Caco-2 (cell line): ENCODE measurements around a stretch of chr1.

DNA sequence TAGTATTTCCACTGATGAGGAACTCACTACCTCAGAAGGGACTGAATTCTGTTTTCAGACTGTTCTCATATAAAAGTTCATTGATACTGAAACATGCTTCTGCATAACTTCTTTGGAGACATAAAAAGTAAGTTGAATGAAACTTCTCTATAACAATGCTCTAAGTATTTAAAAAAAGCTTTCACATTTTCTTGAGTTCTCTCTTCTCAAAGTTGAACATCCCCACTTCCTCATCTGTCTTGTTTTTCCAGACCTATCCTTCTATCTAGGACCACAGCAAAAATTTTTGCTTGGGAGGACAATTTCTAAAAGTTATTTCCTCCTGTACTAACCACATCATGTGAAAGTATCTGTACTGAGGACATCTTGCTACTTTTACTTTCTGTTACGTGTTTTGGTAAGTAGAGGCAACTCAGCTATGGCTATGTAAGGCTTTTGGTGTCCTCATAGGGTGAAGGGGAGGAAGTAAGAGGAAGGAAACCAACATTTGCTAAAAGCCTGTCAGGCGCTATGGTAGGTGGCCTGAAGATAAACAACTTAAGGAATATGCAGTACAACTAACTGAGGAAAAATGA is 64.1 kb downstream of the USP24 start:
- PRO-cap: no peak
- RRBS: no CpG with 5 or more reads among the region's 2 CpGs

DNA sequence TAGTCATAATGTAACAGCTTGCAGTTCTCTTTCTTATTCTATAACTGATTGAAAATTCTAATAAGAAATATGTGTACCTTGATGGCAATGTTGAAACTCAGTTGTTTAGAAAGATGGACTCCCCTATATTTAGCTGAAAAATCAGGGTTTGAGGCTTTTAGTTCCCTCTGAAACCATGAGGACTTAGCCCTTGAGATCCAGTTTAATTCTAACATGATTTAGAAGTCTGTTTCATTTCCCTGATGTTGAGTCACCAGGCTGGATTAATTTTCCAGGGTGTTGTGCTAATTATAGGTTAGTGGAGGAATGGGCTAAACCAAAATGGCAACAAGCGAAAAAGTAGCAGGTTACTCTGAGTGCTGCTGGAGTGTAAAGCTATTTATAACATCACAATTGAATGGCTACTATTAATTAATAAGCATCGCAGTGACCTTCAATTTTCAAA is 15.4 kb upstream of the USP24 start:
- PRO-cap: no peak
- RRBS: no CpG with 5 or more reads among the region's 2 CpGs

GRCh38 chr1:55584693-55585328 is 369.6 kb upstream of the USP24 start:
- PRO-cap: no peak
- RRBS: no CpG with 5 or more reads among the region's 2 CpGs

- PRO-cap: no peak
- RRBS: no CpG with 5 or more reads among the region's 6 CpGs
These were observed 439.6 kb upstream of the USP24 start for GRCh38 chr1:55654699-55655131.

GRCh38 chr1:56331721-56332768 is 247.3 kb downstream of the PLPP3 start:
- PRO-cap: no peak
- RRBS: no CpG with 5 or more reads among the region's 15 CpGs

- PRO-cap: no peak
- RRBS: no CpG with 5 or more reads among the region's 4 CpGs
These were observed 117.3 kb downstream of the PLPP3 start for GRCh38 chr1:56461940-56462660.

- PRO-cap: no peak
- RRBS: no CpG with 5 or more reads among the region's 8 CpGs
These were observed 105.6 kb downstream of the PLPP3 start for GRCh38 chr1:56473426-56474562.

DNA sequence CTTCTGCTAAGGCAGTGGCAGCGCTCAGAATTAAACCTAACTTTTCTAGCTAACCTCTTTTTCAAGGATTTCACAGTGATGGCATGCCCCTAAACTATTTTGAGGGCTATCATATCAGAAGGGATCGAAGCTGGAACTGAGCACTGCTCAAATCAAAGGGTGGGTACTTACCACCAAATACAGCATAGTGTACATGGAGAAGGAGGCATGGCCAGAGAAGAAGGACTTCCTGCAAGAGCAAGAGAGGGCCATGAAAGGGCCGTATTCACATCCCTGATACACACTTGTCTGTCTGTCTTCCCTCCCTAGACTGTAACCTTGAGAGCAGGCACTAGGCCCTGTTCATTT is 55.7 kb downstream of the PLPP3 start:
- PRO-cap: no peak
- RRBS: no CpG with 5 or more reads among the region's 3 CpGs

- PRO-cap: no peak
- RRBS: no CpG with 5 or more reads among the region's 3 CpGs
These were observed 50.1 kb downstream of the PLPP3 start for GRCh38 chr1:56529246-56529602.

DNA sequence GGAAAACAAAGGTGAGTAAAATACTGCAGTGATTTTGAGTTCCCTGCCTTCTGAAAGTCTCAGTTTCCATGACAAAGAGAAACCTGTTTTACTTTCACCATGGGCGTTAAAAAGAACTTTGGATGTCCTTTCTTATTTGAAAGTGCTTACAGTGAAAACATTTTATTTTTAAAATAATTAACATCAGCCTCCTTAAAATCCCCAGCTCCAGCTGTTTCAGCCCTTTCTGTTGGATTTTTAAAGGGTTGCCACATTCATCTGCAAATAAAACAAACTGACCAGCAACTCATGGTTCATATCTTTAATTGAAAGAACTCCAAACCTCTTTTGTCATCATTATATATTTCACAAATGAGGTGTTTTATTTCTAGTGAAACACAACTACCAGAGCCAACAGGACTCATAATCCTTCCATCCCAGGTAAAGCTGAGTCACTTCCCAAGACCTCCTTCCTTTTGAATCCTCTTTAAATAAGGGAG is 35.3 kb downstream of the PLPP3 start:
- PRO-cap: no peak
- RRBS: no CpG with 5 or more reads among the region's 1 CpG

- PRO-cap: no peak
- RRBS: no CpG with 5 or more reads among the region's 1 CpG
These were observed 4.6 kb downstream of the PLPP3 start for GRCh38 chr1:56574814-56575013.

GRCh38 chr1:56577241-56577604 is 2.1 kb downstream of the PLPP3 start:
- PRO-cap: no peak
- RRBS: no CpG with 5 or more reads among the region's 2 CpGs

DNA sequence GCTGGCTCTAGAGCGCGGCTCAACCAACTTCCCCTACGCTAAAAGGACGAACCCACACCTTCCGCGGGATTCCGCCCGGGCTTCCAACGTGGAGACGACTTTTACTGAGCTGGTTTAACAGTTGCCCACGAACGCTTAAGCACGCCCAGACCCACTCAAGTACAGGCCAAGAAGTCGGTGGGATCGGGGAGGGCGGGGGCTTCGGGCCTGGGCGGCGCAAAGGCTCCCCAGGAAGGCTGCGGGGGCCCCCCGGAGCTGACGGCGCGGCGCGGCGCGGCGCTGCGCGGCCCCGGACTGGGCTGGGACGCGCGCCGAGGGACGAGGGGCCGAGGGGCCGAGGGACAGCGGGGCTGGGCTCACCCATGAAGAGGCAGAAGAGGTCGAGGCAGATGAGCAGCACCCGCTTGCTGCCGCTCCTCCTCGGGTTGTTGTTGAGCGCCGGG is 824 bp downstream of the PLPP3 start:
- PRO-cap: unidirectional peak, plus-strand start at position 69 of the sequence
- RRBS: 2% methylated on average over 12 of the region's 46 CpGs

DNA sequence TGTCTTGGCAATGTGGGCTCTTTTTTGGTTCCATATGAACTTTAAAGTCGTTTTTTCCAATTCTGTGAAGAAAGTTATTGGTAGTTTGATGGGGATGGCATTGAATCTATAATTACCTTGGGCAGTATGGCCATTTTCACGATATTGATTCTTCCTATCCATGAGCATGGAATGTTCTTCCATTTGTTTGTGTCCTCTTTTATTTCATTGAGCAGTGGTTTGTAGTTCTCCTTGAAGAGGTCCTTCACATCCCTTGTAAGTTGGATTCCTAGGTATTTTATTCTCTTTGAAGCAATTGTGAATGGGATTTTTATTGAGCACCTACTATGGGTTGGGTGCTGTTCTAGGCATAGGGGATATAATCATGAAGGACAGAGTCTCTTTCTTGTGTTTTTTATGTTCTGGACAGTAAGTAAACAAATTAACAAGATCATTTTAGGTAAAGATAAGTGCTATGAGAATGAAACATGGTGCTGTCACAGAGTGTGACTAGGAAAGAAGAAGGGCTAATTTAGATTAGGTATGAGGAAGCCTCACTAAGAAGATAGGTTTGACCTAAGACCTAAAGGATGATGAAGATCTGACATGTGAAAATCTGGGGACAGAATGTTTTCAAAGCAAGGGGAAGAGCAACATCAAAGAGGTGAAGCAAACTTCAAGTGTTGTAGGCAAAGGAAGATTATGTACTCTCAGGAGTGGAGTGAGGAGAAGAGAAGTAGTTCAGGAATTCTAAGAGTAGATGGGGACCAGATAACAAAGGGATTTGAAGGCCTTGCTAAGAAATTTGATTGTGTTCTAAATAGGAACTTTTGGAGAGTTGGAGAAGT is 36.9 kb downstream of the PRKAA2 start:
- PRO-cap: no peak
- RRBS: no CpG with 5 or more reads among the region's 2 CpGs

DNA sequence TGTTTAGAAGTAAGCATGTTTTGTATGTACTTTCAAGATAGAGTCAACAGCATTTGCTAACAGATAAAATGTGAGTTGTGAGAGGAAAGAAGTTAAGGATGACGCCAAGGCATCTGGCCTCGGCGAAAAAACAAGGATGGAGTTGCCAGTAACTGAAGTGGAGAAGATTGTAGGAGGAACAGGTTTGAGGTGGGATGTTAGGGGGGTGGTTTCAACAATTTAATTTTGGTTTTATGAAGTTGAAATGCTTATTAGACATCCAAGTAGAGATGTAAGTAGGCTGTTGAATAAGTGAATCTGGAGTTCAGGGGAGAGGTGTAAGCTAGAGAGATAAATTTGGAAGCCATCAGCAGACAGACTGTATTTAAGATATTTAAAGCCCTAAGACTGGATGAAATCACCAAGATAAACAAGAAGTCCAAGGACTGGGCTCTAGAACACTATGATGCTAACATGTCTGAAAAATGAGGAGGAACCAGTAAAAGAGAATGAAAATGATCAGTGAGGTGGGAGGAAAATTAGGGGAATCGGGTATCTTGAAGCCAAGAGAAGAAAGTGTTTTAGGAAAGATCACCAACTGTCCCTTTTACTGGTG is 39.0 kb downstream of the PRKAA2 start:
- PRO-cap: no peak
- RRBS: no CpG with 5 or more reads among the region's 4 CpGs

DNA sequence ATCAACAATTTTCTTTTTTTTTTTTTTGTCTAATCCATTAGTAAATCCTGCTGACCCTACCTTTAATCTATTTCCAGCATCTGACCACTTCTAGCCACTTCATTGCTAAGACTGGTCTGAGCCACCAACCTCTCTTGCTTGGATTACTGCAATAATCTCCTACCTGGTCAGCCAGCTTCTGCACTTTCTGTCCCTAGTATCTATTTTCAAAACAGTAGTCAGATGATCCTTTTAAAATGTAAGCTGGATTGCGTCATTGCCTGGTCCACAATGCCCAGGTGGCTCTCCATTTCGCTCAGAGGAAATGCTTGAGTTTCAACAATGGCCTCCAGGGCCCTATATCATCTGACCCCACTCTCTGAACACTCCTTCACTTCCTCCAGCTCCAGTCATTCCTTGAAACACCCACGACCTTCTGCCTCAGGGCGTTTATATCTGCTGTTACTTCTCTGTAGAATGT is 2.3 kb downstream of the FYB2 start:
- PRO-cap: no peak
- RRBS: no CpG with 5 or more reads among the region's 4 CpGs

DNA sequence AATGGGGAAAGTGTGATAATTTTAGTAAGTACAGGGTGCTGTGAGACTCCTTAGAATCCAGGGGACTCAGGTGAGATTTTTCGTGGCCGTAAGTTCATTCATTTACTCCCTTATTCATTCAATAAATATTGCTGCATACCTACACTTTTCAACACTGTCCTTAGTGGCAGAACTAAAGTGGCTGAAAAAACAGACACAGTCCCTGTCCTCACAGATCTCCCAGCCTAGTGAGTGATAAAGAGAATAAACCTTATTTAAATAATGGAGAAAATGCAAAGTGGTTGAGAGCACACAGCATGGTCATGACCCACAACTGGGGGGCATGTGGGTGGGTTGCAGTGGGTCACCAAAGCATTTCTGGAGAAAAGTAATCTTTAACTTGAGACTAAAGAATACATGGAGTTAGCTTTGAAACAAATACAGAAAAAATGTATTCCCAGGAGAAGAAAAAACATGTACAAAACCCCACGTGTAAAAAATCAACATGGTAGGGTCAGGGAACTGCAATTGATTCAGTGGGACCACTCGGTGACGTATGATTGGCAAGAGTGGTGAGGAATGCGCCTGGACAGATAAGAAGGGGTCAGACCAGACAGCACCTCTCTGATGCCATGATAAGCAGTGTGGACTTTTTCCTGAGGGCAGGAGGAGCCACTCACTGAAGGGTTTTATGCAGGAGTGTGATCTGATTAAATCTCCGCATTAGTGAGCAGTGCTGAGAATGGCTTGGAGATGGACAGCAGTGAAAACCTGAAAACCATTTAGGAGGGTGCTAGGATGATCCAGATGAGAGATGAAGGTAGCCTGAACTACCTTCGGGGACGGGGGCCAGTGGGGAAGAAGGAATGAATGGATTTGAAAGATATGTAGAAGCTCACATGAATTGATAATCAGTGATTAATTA is 142.6 kb downstream of the DAB1 start:
- PRO-cap: unidirectional peak, minus-strand start at position 229 of the sequence; bidirectional peak, plus-strand start at position 712 of the sequence, minus-strand start at position 514 of the sequence
- RRBS: no CpG with 5 or more reads among the region's 9 CpGs

DNA sequence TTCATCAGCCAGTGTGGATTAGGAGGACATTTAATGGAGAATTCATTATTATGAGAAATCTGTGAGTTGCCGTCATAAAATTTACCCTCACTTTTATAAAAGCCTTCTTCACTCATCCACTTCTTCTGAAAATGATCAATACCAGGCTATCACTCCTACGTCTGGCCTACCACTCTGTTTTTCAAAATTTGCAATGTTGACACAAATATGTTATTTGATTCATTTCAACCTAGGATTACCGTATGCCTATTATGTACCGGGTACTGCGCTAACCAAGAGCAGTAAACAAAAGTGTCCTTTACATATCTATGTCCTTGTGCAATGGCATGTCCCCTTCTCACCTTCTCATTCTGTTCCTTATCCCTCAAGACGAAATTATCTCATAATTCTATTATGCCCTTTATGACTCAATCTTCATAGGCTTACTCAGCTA is 392.8 kb upstream of the DAB1 start:
- PRO-cap: no peak
- RRBS: no CpG with 5 or more reads among the region's 6 CpGs

DNA sequence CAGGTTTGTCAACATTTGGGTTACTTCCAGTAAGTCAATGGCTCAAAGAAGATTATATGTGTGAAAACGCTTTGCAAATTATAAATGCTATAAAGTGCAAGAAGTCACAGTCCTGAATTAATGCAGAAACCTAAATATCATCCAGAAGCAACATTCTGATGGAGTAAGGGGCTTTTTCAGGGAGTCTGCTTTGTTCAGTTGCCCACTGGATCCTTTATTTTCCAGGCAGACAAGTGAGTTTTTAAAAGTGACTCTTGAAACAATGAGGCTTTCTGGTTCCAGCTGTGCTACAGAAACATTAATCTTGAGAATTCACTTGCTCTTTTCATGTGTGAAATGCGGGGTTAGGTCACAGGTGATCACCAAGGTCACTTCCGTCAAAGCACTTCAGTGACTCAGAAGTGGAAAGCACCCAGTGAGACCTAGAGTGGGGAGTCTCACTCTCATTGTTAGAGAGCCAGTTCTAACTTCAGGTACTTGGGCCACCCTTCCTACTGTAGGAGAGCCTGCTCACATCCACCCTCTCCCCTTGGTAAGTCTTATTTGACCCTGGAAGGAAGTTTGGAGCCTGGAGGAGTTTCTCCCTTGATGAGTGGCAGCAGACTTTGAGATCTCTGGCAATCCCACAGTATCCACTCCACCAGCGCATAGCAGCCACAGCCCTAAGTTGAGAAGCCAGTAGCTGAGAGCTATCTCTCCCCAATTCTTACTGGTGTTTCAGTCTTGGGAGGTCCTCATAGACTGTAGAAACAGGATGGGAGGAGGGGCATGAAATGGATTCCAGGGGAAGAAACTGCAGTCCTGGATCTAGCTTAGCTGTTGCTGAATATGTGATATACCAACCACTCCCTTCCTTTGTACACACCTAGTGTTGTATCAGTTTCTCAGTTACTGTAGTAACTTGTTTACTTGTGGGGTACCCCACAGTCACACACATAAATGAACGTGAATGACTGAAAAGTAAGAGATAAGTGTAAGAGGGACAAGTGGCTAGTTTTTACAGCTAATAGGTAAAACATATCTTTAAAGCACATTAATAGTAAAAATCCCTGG is 3.2 kb downstream of the TACSTD2 start:
- PRO-cap: no peak
- RRBS: no CpG with 5 or more reads among the region's 5 CpGs

GRCh38 chr1:58577726-58578329 is 776 bp upstream of the TACSTD2 start:
- PRO-cap: no peak
- RRBS: no CpG with 5 or more reads among the region's 6 CpGs